Measurements from ENCODE around the gene AADAC.

GRCh38 chr3:150538276-150538598 is 8.1 kb downstream of the SERP1 start:
- RRBS = no CpG with 5 or more reads among the region's 4 CpGs

DNA sequence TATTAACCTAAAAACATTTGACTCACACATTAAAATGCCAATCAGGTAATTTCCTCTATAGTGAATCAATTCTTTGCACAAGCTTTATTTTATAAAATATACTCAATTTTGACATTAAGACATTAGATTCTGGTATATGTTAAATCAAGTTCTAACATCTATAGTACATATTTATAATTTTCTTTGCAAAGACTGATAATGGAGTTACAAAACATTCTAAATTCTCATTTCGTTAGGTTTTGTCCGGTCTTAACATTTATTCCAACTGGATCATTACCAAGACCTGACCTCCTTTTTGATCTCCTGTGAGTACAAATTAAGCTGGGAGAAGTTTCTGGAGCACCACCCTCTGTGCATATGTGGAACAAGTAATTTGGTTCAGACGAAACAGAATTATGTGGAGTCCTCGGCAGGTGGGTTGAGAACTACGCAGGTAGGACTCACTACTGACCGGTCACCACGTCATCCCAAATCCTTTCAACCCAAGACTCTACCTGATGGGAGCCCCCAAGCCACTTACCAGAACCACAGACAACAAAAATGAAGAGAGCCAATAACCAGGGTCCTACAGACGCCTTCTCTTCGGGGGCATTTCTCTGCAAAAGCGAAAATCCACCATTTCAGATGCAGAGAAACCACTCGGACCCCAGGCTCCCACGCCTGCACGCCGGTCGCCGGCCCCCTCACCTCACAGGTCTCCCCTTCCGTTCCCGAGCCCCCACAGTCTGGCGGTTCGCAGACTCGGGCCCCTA is 937 bp downstream of the SERP1 start:
- RRBS = no CpG with 5 or more reads among the region's 21 CpGs

- RRBS = no CpG with 5 or more reads among the region's 10 CpGs
Measured at GRCh38 chr3:150740703-150741358, 22.1 kb downstream of the SIAH2 start.

DNA sequence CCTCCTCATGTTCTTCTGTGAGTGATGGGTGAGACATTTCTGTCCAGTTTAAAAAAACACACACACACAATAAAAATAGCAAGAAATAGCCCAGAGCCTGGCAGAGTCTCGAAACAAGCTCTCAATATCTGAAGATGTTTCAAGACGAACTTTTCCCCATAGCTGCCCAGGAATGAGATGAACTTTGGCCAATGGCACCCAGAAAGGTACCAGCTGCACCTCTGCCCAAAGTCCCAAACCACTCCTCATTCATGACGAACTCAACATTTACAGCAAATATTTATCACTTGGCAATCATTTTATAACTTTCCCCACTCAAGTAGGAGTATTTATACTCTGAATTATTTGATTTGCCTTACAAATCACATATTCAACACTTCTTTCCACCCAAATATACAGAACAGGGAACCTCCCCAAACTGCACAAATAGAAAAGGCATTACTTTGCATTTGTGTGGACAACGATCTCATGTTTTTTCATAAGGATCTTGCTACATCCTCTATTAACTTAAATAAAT is 18.3 kb downstream of the SIAH2 start:
- RRBS = no CpG with 5 or more reads among the region's 4 CpGs

DNA sequence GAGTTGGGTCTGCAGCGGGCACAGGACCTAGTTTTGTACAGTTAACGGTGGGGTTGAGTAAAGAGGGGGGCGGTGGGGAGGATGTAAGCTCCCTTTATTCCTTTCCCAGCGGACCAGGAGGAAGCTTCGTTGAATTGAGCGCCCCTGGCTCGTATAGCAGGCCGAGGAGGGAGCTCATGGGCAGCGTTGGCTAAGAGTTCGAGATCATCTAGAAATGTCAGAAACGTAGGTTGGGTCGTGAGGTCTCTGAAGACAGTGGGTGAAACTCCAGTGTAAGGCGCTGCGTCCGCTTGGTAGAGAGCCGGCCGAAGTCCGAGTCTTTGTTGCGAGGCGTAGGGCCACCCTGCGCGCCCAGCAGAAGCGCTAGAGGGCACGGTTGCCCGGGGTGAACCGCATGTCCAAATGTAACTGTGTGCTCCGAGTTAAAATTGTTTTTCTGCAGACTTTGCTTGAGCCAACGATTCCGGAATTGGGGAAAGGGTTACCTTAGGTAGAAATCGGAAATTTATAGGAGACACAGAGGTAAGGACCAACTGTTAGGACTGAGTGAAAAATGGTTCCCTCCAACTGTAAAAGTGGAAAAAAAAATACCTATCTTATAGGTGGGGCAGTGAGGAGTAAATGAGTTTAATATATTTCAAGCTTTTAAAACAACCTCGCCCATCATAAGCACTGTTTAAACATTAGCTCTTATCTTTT is 889 bp upstream of the SIAH2 start:
- RRBS = 5% methylated on average over 12 of the region's 31 CpGs

- RRBS = no CpG with 5 or more reads among the region's 6 CpGs
Measured at GRCh38 chr3:150797922-150798965, 35.3 kb upstream of the SIAH2 start.

DNA sequence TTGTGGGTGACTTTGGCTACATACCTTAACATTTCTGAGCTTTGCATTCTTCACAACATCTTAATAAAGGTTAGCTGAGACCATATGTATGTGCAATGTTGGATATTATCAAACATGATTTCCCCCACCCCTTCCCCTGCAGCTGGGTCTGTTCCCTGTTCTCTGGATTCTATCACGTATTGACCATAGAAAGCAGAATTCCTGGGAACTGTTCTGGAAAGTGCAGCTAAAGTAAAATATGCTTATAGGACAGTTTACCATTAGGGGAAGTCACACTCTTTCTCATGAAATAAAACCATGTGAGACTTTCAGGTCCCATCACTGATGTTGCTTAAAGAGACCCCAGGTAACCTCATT is 16.3 kb downstream of the GPR87 start:
- RRBS = no CpG with 5 or more reads among the region's 1 CpG

DNA sequence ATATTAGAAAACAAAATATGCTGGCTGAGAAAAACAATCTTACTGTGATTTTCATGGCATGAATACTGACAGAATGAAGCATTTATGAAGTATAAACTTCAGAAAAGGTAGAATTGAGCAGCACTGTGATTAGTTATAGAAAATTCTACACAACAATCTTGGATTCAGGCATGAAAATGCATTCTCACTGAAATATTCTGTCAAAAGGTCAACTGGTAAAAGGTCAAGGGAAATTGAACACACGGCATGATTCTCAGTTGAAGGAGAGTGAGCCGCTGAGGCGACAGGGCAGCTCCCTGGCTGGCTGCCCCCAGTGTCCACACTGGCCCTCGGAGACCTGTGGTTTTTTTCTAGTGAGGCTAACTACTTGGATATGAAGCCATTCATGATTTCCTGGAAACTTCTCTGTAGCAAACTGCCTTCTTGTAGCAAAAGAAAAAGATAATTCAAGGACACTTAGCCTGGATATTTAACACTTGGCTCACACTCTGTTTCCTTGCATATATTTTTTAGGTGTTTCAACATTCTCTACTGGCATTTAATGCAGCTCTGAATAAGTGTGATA is 37.2 kb downstream of the AADACL2 start:
- RRBS = no CpG with 5 or more reads among the region's 4 CpGs

GRCh38 chr3:151813586-151814408 is at the start of gene AADAC:
Gene AADAC, plus strand, starts transcription at chr3:151814116.
- RRBS = no CpG with 5 or more reads among the region's 9 CpGs

DNA sequence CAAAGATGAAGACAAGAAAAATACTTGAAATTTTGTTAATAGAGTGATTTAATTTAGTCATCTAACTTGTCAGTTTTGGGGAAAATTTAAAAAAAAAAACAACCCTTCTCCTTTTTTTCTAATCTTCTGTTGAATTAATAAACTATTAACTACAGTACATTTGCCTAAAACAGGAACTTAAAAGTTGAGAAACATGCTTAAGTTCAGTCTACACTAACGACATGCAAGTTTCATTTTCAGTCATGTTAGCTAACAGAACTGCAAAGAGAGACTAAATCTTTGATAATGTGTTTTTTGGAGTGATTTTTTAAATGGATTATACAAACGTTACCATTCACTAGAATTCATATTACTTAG is 72.0 kb upstream of the MBNL1 start:
- RRBS = no CpG with 5 or more reads among the region's 2 CpGs

DNA sequence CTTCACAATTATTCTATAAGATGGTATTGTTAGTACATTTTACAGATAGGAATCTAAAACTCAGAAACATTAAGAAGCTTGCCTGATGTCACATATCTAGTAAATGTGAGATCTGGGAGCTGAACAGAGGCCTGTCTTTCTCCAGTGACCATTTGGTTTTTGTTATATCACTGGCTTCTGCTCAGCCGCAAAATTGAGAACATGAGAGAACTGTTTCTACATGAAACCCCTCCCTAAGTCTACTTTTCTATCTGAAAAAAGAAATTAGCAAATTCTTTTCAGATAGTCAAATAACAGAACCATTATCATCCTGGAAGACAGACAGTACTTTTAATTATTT is 68.2 kb upstream of the MBNL1 start:
- RRBS = no CpG with 5 or more reads among the region's 1 CpG

DNA sequence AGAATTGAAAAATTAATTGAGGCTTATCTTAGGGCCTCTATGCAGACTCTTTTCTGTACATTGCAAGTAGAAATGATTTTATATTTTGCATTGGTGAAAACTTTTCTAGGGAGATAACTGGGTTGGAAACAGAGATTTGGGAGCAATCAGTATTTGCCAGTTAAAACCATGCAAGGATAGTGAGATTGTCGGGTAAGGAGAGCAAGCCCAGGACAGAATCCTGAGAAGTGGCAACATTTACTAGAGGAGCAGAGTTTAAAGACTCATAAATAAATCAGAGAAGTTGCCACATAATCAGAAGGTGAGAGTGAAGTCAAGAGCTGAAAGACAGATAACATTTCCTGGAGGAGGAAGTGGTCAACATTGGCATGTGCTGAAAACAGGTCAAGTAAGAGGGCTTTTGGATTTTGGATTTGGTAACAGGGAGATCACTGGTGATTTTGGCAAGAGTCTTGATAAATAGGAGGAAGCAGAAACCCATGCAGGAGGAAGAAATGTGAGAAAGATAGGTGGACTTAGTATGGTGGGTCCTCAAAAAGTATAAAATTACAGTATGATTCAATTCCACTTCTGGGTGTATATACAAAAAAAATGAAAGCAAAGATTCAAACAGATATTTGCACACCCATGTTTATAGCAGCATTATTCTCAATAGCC is 27.6 kb upstream of the MBNL1 start:
- RRBS = no CpG with 5 or more reads among the region's 1 CpG

- RRBS = no CpG with 5 or more reads among the region's 2 CpGs
Measured at GRCh38 chr3:152259394-152259780, 9.3 kb upstream of the MBNL1 start.

- RRBS = no CpG with 5 or more reads among the region's 3 CpGs
Measured at GRCh38 chr3:152322594-152323176, 54.0 kb downstream of the MBNL1 start.

GRCh38 chr3:152376610-152377314 is 108.0 kb downstream of the MBNL1 start:
- RRBS = no CpG with 5 or more reads among the region's 8 CpGs

DNA sequence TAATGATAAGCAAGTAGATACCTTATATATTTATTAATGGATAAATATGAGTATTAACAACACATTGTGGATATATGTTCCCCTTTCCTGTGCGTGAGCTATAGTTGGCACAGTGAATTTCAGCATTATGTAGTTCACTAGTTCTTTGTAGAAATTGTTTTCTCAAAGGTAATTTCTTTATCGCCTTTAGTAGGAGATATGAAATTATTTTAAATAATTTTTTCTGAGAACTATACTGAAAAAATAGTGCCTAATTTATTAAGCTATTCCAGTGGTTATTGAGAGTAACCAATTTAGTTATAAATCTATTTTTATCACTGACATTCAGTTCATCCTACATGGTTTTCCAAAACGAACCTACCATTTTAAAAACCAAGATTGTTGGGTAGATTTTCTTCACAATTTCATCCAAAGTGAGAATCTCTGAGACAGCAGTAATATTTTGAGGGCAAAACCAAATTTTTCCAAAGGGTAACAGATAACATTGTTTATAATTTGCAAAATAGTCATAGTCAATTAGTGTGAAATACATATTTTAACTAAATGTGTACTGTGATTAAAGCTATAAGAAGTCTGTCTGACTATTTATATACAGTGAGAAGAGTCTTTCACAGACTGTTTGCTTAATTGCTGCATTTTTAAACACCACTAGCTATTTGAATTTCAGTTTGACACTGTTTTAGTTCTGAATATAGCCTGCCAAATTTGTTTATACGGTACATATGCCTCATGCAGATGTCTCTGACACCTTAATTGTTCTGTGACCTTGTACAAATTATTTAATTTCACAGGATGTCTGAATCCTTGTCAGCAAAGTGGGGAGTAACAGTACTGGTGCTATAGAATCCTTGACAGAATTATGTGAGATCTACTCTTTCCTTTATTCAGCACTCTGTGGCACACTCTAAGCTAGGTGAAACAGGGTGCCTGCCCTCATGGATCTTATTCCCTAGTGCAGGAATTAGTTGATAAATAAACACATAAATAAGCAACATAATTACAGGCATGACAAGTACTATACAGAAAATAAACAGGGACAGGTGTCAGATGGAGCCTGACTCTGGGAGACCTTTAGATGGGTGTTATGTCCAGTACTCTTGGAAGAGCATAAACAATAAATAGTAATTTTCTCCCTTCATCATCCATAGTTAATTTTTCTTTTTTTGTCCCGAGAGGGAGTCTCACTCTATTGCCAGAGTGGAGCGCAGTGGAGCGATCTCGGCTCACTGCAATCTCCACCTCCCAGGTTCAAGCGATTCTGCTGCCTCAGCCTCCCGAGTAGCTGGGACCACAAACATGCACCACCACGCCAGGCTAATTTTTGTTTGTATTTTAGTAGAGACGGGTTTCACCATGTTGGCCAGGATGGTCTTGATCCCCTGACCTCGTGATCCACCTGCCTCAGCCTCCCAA is 125.5 kb downstream of the MBNL1 start:
- RRBS = no CpG with 5 or more reads among the region's 13 CpGs

GRCh38 chr3:152604251-152604681 is 230.7 kb upstream of the P2RY1 start:
- RRBS = no CpG with 5 or more reads among the region's 1 CpG

- RRBS = no CpG with 5 or more reads among the region's 2 CpGs
Measured at GRCh38 chr3:153167447-153168459, 5.7 kb downstream of the RAP2B start.

GRCh38 chr3:153320241-153320945 is 158.4 kb downstream of the RAP2B start:
- RRBS = no CpG with 5 or more reads among the region's 6 CpGs

GRCh38 chr3:153553123-153553850 is 391.3 kb downstream of the RAP2B start:
- RRBS = no CpG with 5 or more reads among the region's 11 CpGs

Measured in UCH-1 (cell line).